Rectum (tissue), 1 donor: ENCODE data around the genes KLHL30, PER2 and ASB1.

DNA sequence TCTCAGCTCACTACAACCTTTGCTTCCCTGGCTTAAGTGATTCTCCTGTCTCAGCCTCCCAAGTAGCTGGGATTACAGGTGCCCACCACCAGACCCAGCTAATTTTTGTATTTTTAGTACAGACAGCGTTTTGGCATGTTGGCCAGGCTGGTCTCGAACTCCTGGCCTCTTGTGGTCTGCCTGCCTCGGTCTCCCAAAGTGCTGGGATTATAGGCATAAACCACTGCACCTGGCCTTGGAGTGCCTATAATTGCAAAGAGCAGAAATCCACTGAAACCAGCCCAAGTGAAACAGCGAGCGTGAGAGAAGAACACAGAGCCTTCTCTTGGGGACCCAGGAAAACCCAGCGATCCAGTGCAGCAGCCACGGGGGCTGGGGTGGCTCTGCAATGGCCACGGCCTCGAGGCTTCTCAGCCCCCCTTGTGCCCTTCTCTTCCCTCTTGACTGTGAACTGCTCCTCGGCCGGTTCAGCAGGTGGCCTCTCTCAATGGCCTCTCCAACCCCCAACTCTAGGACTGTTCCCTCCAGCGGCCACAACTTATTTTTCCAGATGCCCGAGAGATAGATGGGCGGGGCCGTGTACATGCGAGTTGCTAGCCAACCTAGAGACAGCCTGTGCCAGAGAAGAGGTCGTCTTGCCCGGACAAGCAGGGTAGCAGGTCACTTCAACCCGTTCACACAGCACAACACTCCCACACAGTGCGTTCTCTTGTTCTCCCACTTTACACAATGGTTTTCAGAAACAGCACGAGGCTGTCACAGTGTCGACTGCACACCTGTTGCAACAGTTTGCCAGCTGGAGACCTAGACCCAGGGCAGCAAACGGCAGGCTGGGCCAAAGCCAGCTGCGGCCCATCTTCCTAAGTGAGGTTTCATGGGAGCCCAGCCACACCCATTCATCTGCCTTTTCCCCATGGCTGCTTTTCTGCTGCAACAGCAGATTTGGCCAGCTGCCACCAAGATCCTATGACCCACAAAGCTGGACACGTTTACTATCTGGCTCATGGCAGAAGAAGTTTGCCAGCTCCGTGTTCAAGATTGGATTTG, 7.5 kb upstream of the PRLH start:
- PRO-cap: no peak

DNA sequence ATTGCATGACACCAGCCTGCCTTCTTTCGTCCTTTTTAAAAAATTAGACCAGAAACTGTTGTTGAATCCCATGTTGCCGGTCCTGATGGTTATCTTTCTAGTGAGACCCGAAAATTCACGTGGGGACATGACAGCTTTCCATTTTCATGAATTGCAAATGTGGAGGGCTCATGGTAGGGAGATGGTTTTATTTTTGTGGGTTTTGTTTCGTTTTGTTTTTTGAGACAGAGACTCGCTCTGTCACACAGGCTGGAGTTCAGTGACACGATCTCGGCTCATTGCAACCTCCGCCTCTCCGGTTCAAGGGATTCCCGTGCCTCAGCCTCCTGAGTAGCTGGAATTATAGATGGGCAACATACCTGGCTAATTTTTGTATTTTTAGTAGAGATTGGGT, 48.9 kb downstream of the LRRFIP1 start:
- PRO-cap: no peak

- PRO-cap: no peak
These were observed 62.9 kb upstream of the RBM44 start for GRCh38 chr2:237735767-237736068.

DNA sequence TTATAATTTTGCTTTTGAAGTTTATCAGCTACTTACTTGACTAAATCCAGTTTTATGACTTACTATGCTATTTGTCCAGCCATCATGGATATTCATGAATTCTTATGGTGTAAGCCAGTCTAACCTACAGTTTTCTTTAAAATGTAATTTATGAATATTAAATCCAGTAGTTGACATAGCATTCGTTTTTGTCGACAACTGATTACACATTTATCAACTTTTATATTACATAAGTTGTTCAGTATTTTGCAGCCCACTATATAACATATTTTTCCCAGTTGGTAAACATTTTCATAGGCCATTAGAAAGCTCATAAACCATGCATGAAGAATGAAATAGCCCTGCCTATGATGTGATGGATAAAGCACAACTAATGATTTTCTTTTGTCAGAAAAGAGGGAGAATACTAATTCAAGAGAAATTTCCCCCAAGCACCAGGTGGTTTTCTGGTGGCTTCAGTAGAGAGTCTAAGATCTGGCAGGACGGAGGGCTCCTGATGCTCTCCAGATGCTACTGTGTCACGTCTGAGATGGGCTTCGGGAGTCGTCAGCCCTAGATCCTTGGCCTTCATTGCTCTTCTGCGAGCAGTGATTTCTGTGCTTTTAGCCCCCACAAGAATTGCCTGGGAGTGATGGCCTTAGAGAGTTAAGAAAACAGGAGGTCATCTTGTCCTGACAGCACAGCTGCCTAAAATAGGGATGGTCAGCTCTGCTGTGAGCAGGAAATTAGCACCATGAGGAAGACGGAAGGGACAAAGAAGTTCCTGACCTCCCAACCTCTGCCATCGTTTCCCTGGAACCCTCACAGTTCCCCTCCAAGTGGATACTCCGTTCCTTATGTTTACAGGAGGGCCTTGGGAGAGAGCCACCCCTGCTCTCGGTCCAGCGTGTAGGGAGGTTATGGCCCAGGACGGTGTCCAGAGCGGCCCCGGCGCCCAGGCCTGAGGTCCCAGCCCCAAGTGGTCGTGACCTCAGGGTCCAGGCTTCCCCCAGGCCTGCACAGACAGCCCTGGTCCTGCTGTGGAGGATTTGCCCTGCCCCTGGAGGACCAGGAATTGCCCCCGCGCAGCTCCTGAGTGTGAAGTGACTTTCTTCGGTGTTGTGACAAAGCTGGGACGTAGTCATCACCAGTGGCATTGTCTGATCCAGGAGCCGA, 62.1 kb upstream of the RBM44 start:
- PRO-cap: no peak

- PRO-cap: no peak
These were observed 57.8 kb upstream of the RBM44 start for GRCh38 chr2:237740786-237741076.

DNA sequence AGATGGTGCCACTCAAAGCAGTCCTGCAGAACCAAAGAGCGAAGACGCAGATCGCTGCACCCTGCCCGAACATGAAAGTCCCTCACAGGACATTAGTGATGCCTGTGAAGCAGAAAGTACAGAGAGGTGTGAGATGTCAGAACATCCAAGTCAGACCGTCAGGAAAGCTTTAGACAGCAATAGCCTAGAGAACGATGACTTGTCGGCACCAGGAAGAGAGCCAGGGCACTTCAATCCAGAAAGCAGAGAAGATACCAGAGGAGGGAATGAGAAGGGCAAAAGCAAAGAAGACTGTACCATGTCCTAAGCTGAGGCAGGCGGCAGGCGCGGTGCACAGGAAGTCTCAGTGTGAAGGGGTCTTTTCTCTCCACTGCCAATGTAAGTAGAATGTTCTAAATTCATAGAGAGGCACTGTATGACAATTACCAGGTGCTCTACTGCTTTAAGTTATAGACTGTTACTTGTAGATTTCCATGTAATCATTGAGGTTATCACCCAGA, 34.7 kb upstream of the RBM44 start:
- PRO-cap: no peak

DNA sequence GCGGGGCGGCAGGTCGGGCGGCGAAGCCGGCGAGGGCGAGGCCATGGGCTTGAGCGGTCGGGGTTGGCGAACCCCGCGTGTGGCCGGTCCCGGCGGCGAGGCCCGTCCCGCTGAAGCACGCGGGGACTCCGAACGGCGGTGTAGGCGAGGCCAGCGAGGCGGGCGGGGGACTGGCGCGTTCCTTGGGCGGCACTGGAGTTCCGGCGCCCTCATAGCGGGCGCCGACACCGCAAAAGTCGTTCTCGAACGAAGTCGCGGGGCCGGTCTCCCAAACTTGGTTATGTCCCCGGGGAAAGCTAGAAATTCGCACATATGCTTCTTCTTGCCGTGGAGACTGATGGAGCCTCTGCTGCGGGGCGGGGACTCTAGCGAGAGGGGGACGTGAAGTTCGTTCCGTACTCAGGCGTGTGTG, 306 bp downstream of the RBM44 start:
- PRO-cap: no peak

GRCh38 chr2:237864950-237865840, 5.8 kb downstream of the RAMP1 start:
- PRO-cap: unidirectional peak, plus-strand start at chr2:237865777

- PRO-cap: no peak
These were observed 9.3 kb downstream of the RAMP1 start for GRCh38 chr2:237868592-237869171.

- PRO-cap: no peak
These were observed 39.9 kb downstream of the RAMP1 start for GRCh38 chr2:237899343-237899798.

DNA sequence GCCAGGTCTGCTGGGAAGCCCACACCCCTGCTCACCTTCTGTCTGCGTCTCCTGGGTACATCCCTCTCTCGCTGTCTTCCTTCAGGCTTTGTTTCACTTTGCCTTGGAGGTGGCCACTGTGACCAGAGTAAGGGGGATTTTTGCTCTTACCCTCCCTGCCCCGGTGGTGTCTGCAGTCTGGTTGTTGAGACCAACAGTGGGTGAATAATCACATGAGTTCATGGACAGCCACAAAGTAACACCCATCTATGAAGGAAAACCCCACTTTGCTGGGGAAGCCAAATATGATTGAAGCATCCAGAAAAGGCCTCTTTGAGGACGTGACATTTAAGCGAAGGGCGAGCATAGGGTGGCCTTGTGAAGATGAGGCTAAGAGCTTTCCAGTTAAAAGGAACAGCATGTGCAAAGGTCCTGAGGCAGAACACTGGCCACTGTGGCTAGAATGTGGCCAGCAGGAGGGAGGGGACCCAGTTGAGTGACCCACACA, 41.8 kb downstream of the RAMP1 start:
- PRO-cap: no peak

- PRO-cap: no peak
These were observed 44.1 kb upstream of the UBE2F start for GRCh38 chr2:237922422-237923312.

DNA sequence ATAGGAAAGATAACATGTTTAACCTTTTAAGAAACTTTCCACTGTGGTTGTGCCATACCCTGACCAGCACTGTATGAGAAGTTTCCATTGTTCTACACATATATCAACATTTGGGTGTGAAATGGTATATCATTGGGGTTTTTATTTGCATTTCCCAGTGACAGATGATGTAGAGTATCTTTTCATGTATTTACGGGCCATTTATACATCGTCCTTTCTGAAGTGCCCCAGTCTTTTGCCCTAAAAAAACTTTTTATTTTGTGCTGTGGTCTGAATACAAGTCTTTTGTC, 31.8 kb downstream of the UBE2F start:
- PRO-cap: no peak

DNA sequence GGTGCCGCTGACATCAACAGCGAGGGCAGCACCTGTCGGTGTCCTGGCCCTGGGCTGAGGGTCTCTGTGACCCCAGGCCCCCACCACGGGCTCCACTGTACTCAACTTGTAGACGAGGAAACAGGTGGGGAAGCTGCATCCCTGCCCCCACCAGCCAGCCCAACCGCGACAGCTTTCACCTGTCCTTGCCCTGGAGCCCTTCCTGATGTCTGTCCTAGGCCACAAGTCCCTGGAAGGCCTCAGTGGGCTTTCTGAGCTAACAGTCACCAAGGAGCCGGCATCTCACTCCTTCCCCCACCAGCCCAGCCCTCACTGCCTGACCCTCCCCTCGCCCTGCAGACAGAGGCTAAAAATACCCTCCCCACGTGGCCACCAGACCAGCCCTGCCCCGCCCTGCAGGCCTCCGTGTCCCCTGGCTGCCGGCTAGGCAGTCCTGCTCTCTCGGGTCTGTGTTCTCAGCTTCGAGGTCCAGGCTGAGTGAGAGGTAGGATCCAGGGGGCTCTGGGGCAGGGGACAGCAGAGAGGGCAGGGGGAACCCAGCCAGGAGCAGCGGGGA, at the start of gene KLHL30:
KLHL30 (plus strand) TSS at position 394 of the 556 bp plus-strand sequence.
- PRO-cap: no peak

- PRO-cap: bidirectional peak, plus-strand start at chr2:238288313, minus-strand start at chr2:238288360; bidirectional peak, plus-strand start at chr2:238288638, minus-strand start at chr2:238288794
These were observed at the start of gene PER2 for GRCh38 chr2:238288025-238288742. Gene PER2, minus strand, starts transcription at chr2:238288610.

GRCh38 chr2:238306417-238306902, 13.9 kb upstream of the TRAF3IP1 start:
- PRO-cap: no peak

- PRO-cap: no peak
These were observed 26.8 kb downstream of the TRAF3IP1 start for GRCh38 chr2:238347145-238347545.

- PRO-cap: no peak
These were observed 28.7 kb downstream of the TRAF3IP1 start for GRCh38 chr2:238349029-238349468.

- PRO-cap: bidirectional peak, plus-strand start at chr2:238427043, minus-strand start at chr2:238426666
These were observed at the start of gene ASB1 for GRCh38 chr2:238426449-238427198. Gene ASB1, plus strand, starts transcription at chr2:238426927.

DNA sequence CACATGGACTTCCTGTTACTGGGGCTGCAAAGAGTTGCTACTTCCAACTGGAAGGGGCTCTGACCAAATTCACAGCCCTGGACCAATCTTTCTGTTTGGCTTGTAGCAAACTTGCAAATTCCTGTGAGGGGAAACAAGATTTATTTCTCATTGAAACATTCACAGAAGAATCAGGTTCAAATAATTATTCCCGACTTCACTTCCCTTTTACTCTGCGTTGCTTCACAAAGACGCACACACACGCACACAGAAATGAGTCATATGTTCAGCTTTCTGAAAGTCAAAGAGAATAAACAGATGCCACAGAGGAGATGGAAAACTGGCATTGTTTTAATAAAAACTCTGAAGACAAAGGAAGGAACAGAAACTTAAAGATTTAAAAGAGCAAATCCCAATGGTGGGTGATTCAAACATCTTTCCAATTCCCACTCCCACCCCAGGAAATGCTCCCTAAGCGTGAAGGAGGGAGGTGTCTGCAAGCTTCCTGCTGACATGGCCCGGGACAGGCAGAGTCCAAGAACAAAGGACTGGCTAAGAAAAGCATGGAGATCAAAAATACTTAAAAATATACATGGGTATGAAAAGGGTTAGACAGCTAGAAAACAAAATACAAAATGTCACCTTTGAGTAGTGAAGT, 203.2 kb upstream of the TWIST2 start:
- PRO-cap: no peak